Non-pigmented ciliary epithelial cell (primary cell): ENCODE data around the gene ITGA10.

GRCh38 chr1:120844068-120845240 is 45.1 kb upstream of the PPIAL4A start:
- RRBS, result no CpG with 5 or more reads among the region's 73 CpGs

GRCh38 chr1:120912903-120914035 is 23.7 kb downstream of the PPIAL4A start:
- RRBS, result no CpG with 5 or more reads among the region's 88 CpGs

DNA sequence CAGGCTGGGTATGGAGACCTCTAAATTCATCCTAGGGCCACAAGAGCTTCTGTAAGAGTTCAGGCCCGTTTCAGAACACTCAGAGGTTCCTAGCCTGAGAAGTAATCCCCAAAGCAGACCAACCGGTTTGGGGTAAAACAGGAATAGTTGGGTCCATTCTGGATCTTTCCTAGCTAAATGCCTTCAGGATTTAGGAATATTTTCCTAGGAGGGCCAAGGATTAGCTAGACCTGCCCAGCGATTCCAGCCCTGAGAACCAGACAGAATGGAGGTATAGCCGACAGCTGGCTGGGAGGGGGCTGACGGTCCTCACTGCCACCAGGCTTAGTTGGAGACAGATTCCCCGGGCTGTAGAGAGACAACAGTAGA is 85.8 kb downstream of the FAM72B start:
- RRBS, result no CpG with 5 or more reads among the region's 6 CpGs

GRCh38 chr1:121396393-121397418 is 211.9 kb downstream of the SRGAP2C start:
- RRBS, result no CpG with 5 or more reads among the region's 100 CpGs

DNA sequence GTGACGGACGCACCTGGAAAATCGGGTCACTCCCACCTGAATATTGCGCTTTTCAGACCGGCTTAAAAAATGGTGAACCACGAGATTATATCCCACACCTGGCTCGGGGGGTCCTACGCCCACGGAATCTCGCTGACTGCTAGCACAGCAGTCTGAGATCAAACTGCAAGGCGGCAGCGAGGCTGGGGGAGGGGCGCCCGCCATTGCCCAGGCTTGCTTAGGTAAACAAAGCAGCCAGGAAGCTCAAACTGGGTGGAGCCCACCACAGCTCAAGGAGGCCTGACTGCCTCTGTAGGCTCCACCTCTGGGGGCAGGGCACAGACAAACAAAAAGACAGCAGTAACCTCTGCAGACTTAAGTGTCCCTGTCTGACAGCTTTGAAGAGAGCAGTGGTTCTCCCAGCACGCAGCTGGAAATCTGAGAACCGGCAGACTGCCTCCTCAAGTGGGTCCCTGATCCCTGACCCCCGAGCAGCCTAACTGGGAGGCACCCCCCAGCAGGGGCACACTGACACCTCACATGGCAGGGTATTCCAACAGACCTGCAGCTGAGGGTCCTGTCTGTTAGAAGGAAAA is 217.0 kb downstream of the SRGAP2C start:
- RRBS, result no CpG with 5 or more reads among the region's 17 CpGs

DNA sequence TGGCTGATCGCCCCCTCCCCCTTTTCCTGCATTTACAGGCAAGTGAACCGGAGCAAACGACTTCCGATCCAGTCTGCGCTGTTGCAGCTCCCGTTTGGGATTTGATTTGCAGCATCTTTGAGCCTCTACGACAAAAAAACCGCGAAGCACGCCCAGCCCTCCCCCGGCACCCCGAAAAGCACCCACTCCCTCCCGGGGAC is 2.6 kb upstream of the FAM72C start:
- RRBS, result no CpG with 5 or more reads among the region's 13 CpGs

DNA sequence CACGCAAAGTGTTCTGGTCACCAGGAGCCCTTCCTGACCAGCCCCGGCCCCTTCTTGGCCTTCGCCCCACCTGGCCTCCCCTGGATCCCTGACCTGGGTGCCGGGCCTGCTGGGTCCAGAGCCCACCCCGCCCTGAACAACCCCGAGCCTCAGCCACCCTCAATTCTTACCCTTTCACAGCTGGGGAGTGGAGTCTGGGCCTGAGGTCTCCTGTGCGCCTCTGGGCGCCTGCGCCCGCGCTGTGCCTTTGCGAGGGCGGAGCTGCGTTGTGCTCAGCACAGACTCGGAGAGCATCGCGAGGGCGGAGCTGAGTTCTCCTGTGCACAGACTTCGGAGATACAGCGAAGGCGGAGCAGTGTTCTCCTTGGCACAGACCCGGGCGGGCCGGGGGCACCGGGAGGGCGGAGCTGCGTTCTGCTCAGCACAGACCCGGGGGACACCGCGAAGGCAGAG is 123.4 kb downstream of the PPIAL4E start:
- RRBS, result no CpG with 5 or more reads among the region's 30 CpGs

- RRBS, result no CpG with 5 or more reads among the region's 54 CpGs
Measured at GRCh38 chr1:144412046-144413004, 38.9 kb upstream of the PPIAL4E start.

DNA sequence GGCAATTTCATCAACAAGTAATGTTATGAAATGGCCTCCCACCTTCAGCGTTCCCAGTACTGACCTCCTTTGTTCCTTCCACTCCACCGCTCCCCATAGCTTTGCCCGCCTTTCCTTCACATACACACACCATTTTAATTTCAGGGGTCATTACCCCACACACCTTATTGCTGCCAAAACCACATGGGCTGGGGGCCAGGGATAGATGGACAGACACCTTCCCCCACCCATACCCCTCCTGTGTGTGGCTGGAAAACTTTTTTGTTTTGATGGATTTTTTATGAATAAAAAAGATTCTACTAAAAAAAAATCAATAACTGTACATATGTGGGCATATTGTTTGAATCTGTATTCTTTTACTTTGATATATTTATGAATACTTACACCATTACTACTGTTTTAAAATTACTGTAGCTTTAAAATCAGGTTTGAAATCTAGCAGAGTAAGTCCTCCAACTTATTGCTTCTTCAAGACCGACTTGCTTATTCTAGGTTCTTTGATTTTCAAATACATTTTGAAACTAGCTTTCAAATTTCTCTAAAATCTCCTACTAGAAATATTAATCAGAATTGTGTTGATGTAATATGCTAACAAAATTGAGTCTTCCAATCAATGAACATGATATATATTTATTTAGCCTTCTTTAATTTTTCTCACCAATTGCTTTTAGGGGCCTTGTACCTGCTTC is 18.4 kb downstream of the NBPF15 start:
- RRBS, result no CpG with 5 or more reads among the region's 4 CpGs

DNA sequence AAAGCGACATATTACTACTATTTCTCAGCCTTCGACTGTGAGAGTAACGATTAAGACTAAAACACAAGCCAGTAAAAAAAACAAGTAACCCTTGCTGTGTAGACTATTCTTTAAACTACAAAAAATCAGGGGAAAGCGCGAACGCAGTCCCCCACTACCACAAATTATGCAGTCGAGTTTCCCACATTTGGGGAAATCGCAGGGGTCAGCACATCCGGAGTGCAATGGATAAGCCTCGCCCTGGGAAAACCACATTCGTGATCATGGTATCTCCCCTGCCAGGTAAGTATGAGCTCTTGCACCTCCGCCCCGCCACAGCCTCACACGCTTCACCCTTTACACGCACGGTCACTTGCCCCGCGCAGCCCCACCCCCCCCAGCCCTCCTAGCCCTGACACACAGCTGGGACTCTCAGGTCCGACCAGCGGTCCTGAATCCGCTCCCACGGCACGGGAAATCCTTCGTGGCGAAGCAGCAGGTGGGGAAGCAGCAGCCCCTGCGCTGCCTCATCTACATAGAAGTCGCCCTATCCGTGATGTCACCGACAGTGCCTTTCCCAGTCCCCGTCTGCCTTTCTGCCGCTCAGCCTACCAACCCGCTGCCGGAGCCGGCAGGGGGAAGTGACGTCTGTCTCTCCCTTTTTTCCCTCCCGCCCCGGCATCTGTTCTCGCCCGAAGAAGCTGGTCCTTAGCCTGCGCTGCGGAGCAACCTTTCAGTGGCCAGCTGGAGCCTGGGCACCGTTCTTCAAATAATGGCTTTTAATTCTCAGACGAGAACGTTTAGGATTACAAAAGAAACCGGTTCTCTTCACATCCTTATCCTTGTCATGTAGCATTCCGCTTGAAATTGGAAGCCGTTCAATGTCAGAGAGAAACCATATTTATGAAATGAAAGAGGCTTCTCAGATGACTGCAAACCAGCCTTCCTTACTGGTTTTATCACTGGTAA is 31.9 kb upstream of the PPIAL4F start:
- RRBS, result no CpG with 5 or more reads among the region's 47 CpGs

DNA sequence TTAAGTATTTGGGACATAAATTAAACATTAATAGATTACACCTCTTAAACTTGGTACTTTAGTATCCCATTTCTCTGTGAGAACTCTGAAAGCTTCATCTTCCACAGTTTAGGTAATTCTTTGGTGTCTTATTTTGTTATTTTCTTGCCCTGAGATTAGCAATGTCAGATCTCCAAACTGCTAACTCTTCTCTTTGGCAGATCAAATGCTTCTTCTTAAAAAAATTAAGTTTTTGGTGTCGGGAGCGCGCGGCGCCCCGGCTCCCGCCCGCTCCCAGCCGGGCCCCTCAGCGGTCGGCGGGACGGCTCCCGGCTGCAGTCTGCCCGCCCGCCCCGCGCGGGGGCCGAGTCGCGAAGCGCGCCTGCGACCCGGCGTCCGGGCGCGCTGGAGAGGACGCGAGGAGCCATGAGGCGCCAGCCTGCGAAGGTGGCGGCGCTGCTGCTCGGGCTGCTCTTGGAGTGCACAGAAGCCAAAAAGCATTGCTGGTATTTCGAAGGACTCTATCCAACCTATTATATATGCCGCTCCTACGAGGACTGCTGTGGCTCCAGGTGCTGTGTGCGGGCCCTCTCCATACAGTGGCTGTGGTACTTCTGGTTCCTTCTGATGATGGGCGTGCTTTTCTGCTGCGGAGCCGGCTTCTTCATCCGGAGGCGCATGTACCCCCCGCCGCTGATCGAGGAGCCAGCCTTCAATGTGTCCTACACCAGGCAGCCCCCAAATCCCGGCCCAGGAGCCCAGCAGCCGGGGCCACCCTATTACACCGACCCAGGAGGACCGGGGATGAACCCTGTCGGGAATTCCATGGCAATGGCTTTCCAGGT is 9.2 kb downstream of the PPIAL4D start:
- RRBS, result no CpG with 5 or more reads among the region's 54 CpGs

GRCh38 chr1:145824572-145825035 is 604 bp downstream of the POLR3C start:
- RRBS, result no CpG with 5 or more reads among the region's 8 CpGs

DNA sequence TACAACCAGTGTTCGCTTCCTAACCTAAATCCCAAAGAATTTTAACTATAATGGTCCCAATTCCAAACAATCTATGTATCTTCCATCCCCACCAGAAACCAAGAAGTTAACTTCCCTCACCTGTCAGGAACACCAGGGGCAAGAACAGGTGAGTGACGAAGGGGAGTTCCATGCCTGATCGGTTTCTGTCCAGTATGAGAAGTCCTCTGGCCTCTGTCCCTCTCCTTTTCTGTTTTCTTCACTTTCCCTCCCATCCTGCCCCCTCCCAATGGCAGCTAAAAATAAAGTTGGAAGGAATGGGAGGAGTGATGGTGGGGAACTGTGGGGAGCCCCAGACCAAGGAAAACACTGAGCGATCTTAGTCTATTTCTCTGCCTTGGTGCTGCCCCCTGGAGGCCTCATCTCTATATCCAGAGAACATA is at the start of gene ITGA10:
Gene ITGA10, minus strand, starts transcription at position 208 of the 422 bp plus-strand sequence.
- RRBS, result no CpG with 5 or more reads among the region's 4 CpGs

GRCh38 chr1:145927839-145927986 is 429 bp upstream of the RBM8A start:
- RRBS, result no CpG with 5 or more reads among the region's 3 CpGs

- RRBS, result no CpG with 5 or more reads among the region's 2 CpGs
Measured at GRCh38 chr1:145959519-145960034, 1.8 kb upstream of the LIX1L start.

- RRBS, result 6% methylated on average over 3 of the region's 47 CpGs
Measured at GRCh38 chr1:145961024-145961586, 3.3 kb downstream of the ANKRD34A start.

DNA sequence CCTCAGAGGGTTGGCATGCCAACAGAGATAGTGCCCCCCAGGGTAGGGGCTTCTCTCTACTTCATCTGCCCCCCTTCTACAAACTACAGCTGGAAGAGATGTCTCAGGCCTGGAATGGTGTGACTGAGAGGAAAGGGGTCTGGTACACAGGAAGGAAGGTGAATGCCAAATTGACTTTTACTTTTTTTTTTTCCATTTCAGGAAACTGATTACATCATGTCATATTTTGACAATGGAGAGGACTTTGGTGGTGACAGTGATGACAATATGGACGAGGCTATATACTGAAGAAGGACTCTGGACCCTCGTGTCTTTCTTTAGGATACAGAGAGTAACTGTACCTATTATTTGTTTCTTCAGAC is 13.7 kb downstream of the POLR3GL start:
- RRBS, result no CpG with 5 or more reads among the region's 2 CpGs

DNA sequence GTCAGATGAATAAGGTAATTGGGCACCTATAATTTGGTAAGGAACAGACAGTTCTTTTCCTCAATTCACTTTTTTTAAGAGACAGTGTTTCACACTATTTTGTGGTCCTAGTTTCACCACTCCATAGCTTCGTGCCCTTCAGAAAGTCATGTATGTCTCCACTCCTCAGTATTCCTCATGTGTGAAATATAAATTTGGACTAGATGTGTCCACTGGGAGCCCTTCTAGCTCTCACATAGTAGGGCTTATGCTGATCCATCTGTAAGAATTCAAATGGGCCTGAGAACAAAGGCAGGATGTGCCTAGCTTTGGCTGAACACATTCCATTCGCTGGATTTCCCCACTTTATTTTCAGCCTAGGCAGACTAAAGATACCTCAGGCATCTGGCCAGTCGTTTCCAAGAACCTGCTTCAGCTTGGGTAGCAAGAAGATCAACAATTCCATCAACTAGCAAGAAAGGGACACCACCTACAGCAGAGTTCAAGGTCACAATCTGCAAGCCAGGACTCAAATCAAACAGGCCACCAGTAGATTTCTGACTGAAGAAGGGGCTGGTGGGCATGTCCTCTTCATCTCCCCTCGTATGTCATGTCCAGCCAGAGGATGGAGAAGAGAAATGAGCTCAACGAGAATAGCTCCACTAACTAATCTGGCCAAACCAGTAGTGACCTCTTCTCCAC is 14.4 kb downstream of the TXNIP start:
- RRBS, result no CpG with 5 or more reads among the region's 5 CpGs

DNA sequence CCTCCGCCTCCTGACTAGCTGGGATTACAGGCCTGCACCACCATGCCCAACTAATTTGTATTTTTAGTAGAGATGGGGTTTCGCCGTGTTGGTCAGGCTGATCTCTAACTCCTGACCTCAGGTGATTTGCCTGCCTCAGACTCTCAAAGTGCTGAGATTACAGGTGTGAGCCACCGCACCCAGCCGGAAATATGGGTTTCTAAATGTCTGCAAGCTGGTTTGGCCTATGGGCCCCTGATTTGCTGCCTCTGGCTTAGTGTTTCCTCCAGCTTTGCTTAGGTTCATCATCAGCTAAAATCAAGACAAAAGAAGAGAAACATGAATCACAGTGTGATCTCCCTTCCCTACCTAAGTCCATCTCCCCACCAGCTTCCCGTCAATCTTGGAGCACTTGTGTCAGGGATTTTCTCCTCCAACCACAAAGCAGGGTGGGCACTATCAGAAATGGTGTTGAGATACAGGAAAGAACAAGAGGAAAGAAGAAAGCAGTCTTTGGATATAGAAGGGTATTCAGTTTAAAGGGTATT is 11.9 kb downstream of the TXNIP start:
- RRBS, result no CpG with 5 or more reads among the region's 6 CpGs

- RRBS, result no CpG with 5 or more reads among the region's 19 CpGs
Measured at GRCh38 chr1:146036933-146037590, 15.5 kb upstream of the HJV start.